Measurements from ENCODE around the gene NSUN6.

DNA sequence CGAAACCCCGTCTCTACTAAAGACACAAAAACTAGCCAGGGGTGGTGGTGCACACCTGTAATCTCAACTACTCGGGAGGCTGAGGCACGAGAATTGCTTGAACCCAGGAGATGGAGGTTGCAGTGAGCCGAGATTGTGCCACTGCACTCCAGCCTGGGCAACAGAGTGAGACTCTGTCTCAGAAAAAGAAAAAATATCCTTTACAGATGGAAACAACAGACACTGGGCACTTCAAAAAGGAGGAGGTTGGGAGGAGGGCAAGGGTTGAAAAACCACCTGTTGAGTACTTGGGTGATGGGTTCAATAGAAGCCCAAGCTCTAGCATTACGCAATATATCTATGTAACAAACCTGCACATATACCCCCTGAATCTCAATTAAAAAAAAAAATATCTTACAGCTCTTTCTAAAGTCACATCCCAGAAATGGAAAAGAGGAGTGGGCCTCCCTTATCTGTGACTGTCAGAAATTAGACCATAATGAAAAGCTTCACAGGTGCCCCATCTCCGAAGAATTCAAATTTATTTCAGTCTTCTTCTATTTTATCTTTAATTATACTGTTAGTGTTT is 12.0 kb downstream of the VIM start:
- PRO-cap, 3 experiments = no peak in any of the 3 experiments
- RAMPAGE, long total RNA = no peak
- RRBS, 2 experiments = no CpG with 5 or more reads among the region's 7 CpGs

GRCh38 chr10:17257718-17258053 is 29.6 kb downstream of the VIM start:
- PRO-cap, 3 experiments = no peak in any of the 3 experiments
- RAMPAGE, long total RNA = no peak
- RRBS, 2 experiments = no CpG with 5 or more reads among the region's 5 CpGs

- PRO-cap, 3 experiments = no peak in any of the 3 experiments
- RAMPAGE, long total RNA = no peak
- RRBS, 2 experiments = no CpG with 5 or more reads among the region's 1 CpG
Measured at GRCh38 chr10:17423423-17423720, 31.0 kb downstream of the ST8SIA6 start.

GRCh38 chr10:17451966-17452504 is 2.4 kb downstream of the ST8SIA6 start:
- PRO-cap, 3 experiments = no peak in any of the 3 experiments
- RAMPAGE, long total RNA = no peak
- RRBS, 2 experiments = no CpG with 5 or more reads among the region's 6 CpGs

DNA sequence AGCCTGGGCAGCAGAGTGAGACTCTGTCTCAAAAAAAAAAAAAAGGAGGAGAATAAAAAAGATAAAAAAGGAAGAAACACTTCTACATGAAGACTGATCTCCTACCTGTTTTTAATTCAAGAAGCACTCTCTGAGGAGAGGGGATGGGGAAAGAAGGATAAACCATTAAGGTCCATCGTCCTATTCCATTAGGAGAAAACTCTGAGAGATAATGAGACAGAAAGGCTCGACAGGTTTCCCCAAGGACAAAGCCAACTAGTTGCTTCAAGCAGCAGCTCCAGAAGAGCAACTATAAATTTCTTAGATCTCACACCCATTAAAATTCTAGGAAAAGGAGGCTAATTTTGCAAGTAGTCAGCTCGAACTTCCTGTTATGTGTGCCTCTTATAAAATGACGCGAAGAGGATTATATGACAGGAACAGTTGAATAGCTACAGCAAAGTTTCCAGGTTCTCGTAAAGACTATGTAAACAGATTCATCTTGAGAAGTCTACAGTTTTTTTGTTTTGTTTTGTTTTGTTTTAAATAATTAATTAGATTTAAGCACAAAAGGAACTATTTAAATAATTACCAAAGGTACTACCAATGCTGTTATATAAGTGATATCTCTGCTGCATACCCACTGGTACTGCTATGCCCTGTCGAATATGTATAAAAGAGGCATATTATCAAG is 52.0 kb upstream of the ST8SIA6 start:
- PRO-cap, 3 experiments = no peak in any of the 3 experiments
- RAMPAGE, long total RNA = no peak
- RRBS, 2 experiments = no CpG with 5 or more reads among the region's 7 CpGs

DNA sequence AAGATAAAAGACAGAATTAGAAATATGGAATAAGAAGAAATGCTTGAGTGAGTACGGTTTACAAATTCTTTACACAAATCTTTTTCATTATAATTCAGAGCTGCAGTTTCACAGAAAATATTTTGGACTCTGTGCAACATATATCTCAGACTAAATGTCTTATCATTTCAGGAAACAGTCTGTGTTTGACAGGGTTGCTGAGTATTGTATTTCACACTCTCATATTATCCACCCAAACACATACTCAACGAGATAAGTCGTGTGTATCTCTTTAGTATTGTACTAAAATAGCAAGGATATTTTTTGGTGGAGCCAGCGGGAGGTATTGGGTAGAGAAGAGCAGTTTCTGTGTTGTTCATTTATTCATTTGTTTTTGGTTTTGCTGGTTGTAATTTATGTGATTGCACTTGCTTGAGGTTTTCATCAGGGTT is 39.0 kb upstream of the SLC39A12 start:
- PRO-cap, 3 experiments = no peak in any of the 3 experiments
- RAMPAGE, long total RNA = no peak
- RRBS, 2 experiments = no CpG with 5 or more reads among the region's 4 CpGs

- PRO-cap, 3 experiments = no peak in any of the 3 experiments
- RAMPAGE, long total RNA = no peak
- RRBS, 2 experiments = 100% methylated on average over 1 of the region's 5 CpGs; no CpG with 5 or more reads in 1 of the 2 experiments
Measured at GRCh38 chr10:18162658-18163025, 22.4 kb downstream of the CACNB2 start.

DNA sequence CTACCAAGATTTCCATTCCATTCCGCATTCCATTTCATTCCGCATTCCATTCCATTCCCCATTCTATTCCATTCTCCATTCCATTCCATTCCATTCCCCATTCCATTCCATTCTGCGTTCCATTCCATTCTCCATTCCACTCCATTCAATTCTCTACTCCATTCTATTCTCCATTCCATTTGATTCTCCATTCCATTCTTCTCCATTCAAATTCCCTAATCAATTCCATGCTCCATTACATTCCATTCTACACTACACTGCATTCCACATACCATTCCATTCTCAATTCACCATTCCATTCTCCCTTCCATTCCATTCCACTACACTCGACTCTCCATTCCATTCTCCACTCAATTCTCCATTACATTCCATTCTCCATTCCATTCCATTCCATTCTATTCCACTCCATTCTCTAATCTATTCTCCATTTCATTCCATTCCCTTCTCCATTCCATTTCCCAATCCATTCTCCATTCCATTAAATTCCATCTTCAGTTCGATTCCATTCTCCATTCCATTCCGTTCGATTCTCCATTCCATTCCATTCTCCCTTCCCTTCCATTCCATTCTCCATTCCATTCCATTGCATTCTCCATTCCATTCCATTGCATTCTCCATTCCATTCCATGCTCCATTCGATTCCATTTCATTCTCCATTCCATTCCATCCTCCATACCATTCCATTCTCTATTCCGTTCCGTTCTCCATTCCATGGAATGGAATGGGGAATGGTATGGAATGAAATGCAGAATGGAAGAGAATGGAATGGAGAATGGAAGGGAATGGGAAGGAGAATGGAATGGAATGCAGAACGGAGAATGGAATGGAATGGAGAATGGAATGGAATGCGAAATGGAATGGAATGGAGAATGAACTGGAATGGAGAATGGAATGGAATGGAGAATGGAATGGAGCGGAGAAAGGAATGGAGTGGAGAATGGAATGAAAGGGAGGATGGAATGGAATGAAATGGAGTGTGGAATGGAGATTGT is 98.5 kb downstream of the NSUN6 start:
- PRO-cap, 3 experiments = no peak in any of the 3 experiments
- RAMPAGE, long total RNA = no peak
- RRBS, 2 experiments = no CpG with 5 or more reads among the region's 13 CpGs

- PRO-cap, 3 experiments = no peak in any of the 3 experiments
- RAMPAGE, long total RNA = no peak
- RRBS, 2 experiments = no CpG with 5 or more reads among the region's 31 CpGs
Measured at GRCh38 chr10:18627225-18628280, 23.8 kb downstream of the NSUN6 start.

DNA sequence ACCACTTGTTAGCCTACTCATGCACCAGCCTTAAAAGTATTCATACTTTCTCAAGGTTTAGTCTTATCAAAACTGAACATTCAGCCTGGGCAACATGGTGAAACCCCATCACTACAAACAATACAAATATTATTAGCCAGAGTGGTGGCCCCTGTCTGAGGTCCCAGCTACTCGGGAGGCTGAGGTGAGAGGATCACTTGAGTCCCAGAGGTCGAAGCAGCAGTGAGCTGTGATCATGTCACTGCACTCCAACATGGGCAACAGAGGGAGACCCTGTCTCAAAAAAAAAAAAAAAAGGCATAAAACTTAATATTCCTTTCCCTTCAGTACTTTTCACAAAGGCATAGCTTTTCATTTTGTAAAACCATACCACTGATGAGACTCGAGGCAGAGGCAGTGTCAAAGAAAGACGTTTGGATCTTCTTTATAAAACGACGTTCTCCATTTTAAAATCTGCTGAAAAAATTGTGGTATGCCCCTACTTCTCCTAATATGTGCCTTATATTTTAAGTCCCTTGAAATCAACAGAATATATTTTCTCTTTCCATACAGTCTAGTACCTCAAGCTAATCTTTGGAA is 1.9 kb downstream of the NSUN6 start:
- PRO-cap, 3 experiments = no peak in any of the 3 experiments
- RAMPAGE, long total RNA = no peak
- RRBS, 2 experiments = no CpG with 5 or more reads among the region's 6 CpGs

DNA sequence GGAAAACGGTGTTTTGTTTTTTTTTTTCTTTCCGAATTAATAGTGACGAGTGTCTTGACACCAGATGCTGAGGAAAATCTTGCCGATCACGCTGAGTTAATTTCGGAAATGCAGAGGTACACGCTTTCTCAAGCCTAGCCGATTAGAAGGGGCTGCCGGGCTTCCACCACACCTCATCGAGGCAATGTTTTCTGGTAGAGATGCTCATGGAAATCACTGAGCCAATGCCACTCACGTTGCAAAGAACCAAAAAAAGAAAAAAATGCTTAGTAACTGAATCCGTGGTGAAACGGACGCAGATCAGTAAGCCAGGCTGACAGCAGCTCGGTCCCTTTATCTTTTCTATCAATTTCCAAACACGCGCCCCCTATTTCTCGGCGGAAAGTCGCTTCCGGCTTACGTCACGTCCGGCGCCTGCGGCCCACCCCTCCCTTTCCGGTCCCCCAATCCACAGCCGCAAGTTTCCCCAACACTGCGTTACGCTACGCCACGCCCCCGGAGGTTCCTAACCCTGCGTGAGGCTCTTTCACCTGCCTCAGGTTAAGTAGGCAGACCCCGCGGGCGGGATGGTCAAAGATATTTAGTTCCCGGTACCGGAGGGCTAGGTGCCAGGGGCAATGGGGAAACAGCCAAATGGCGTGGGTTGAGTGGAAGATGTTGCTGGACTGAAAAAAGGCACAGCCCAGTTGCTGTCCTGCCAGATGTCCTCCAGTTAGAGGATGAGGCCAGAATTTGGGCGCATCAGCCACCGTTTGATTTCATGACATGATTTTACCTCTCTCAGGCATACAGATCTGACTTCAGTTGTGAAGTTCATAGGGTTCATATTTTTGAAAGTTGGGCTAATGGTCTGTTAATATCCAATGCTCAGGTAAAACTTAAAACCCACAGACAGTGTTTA is at the start of gene NSUN6:
TSS of gene NSUN6 (minus strand) at position 347 of the 901 bp plus-strand sequence.
- PRO-cap, 3 experiments = peak in 3 of 3 experiments; most common plus-strand start position 433 of the sequence (in 1); most common minus-strand start position 344 of the sequence (in 3)
- RAMPAGE, long total RNA = no peak
- RRBS, 2 experiments = 2% methylated on average over 12 of the region's 42 CpGs

DNA sequence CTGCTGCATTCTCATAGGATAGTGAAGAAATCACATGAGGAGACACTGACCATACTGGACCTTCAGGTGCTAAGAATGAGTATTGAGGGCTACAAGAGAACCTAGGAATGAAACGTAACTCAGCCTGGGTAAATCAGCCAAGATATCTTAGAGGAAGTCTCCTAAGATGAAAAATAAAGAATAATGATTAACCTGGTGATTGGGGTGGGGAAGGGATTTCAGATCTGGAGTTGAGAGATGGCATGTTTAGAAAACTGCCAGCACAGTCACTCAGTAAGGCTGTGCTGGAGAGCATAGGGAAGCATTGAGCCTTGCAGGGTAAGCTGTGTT is 2.0 kb upstream of the MALRD1 start:
- PRO-cap, 3 experiments = no peak in any of the 3 experiments
- RAMPAGE, long total RNA = no peak
- RRBS, 2 experiments = no CpG with 5 or more reads among the region's 1 CpG

GRCh38 chr10:19488616-19489407 is 327.4 kb upstream of the PLXDC2 start:
- PRO-cap, 3 experiments = no peak in any of the 3 experiments
- RAMPAGE, long total RNA = start-site peak on the plus strand at chr10:19489021-19489094, 25 and 24 reads in 2 replicates
- RRBS, 2 experiments = 19% methylated on average over 9 of the region's 25 CpGs

GRCh38 chr10:19922146-19923174 is 106.2 kb downstream of the PLXDC2 start:
- PRO-cap, 3 experiments = no peak in any of the 3 experiments
- RAMPAGE, long total RNA = no peak
- RRBS, 2 experiments = no CpG with 5 or more reads among the region's 4 CpGs

DNA sequence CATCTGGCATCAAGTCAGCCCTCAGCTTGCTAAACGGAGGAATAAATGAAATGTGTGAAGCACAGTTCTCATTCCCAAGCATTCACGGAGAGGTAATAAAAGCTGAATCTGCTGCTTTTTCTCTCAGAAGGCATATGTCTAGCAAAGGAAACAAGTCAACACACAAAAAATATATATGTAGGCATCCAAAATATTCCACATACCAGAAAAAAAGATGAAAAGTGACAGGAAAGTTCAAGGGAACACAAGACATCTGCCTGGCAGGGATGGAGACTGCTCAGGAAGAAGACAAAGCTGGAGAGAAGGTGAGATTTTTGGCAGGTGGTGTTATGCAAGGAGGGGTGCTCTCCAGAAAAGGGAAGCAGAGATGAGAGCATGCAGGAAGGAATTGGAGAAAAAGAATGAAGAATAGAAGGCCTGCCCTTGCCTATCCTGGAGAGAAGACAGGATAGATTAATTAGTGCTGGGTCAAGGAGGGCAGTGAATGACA is 293.7 kb downstream of the PLXDC2 start:
- PRO-cap, 3 experiments = no peak in any of the 3 experiments
- RAMPAGE, long total RNA = no peak
- RRBS, 2 experiments = no CpG with 5 or more reads among the region's 2 CpGs

- PRO-cap, 3 experiments = no peak in any of the 3 experiments
- RAMPAGE, long total RNA = no peak
- RRBS, 2 experiments = no CpG with 5 or more reads among the region's 4 CpGs
Measured at GRCh38 chr10:20598597-20599057, 298.5 kb downstream of the NEBL start.

DNA sequence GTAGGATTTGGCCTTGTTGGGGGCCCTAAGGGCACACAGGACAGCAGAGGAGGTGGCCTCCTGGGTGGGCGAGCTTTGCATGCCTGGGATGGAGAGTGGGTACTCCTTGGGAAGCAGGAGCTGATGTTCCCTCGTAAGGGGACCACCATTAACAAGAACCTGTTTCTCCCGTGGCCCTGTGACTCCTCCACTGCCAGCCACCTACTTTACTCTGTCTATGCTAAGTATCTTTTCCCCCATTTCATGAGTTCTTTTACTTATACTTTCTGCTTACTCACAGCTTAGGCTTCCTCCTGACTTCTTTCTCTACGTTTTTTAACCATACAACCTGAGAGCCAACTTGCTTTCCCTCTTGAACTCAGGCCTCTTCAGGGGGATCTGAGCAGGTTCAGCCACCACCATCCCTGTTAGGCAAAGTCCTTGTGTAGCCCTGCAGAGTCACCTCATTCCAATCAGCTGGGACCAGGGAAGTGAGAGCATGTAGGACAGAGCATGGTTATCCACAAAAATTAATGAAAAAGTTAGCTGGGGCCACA is 118.9 kb downstream of the NEBL start:
- PRO-cap, 3 experiments = no peak in any of the 3 experiments
- RAMPAGE, long total RNA = no peak
- RRBS, 2 experiments = no CpG with 5 or more reads among the region's 4 CpGs

DNA sequence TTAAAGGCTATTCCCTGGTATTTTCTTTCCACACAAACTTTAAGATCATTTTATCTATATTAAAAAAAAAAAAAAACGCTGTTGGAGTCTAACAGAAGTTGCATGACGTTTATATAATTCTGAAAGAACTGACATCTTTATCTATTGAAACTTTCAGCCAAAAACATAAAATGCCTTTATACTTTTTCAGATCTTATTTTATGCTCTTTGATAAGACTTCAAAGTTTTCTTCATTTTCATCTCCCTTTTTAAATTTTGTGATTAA is 29.2 kb downstream of the NEBL start:
- PRO-cap, 3 experiments = no peak in any of the 3 experiments
- RAMPAGE, long total RNA = no peak
- RRBS, 2 experiments = no CpG with 5 or more reads among the region's 2 CpGs

- PRO-cap, 3 experiments = no peak in any of the 3 experiments
- RAMPAGE, long total RNA = no peak
- RRBS, 2 experiments = no CpG with 5 or more reads among the region's 4 CpGs
Measured at GRCh38 chr10:20928894-20929375, 31.8 kb upstream of the NEBL start.

- PRO-cap, 3 experiments = no peak in any of the 3 experiments
- RAMPAGE, long total RNA = no peak
- RRBS, 2 experiments = no CpG with 5 or more reads among the region's 11 CpGs
Measured at GRCh38 chr10:21212160-21212798, 313.2 kb downstream of the SKIDA1 start.

Data from skeletal muscle tissue (tissue), 7 donors.